Right ventricle myocardium (tissue), 1 donor: ENCODE results near the gene RGS8.

GRCh38 chr1:181104165-181104364 is 15.6 kb downstream of the IER5 start:
- PRO-cap, 2 experiments, result no peak in any of the 2 experiments

DNA sequence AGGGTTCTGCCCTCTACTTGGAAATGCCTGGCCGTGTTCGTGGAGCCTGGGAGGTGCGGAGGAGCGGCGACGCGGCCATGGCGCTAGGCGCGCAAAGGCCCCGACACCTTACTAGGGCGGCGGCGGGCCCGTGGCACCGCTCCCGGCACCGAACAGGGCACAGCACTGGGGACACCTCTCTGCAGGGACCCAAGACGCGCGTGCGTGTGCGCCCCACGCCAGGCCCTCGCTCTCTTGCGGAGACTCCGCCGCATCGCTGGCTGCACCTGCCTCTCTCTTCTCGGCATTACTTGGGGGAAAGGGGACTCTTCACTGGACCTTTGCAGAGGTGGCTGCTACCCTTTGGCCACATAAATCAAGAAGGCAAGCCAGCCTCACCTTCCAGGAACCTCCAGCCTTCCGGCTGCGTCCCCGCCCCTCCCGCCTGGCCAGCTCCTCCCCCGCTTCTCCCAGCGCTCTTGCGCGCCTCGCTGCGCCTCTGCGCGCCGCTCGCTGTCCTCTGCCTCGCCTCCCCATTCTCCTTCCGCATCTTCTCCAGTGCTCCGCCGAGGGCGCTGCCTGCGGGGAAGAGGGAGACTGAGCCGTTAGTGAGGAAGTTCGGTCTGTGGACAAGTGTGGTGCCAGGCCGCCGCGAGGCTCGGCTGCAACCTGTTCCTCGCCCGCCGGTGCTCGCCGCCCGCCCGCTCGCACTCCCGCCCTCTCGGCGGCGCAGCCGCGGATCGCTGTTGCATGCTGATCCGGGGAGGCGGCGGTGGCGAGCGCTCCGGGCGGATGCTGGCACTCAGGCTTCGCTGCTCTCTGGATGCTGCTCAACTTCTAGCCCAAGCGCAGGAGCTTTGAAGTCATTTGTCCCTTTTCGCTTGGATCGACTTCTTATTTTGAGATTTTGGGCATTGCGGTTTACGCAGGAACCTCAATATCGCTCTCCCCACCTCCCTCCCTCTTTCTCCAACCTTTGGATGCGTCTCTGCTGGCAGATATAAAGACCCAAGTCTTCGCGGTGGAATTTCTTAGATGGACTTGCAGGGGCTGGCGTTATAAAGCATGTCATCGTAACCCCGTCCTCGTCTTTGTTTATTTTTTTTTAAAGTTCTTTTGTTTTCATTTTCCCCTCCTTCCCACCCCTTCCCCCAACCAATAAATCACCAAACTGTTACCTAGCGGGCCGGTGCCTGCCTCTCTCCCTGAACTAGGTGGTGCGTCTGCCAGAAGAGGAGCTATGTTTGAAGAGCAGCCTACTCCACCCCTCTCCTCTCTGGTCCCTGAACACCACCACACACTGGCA is 731 bp upstream of the CACNA1E start:
- PRO-cap, 2 experiments, result no peak in any of the 2 experiments

DNA sequence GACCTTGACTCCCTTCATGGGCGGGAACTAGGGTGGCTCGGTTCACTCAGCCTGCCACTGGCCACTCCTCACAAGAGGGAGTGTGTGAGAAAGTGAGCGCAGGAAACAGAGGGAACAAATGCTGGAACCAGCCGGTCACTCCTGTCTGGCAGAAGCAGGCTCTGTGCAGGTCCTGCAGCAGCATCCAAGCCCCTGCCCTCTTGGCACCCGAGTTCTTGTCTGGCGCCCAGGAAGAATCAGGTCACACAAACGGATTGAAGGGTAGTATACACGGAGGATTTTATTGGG is 58.9 kb downstream of the ZNF648 start:
- PRO-cap, 2 experiments, result no peak in any of the 2 experiments

DNA sequence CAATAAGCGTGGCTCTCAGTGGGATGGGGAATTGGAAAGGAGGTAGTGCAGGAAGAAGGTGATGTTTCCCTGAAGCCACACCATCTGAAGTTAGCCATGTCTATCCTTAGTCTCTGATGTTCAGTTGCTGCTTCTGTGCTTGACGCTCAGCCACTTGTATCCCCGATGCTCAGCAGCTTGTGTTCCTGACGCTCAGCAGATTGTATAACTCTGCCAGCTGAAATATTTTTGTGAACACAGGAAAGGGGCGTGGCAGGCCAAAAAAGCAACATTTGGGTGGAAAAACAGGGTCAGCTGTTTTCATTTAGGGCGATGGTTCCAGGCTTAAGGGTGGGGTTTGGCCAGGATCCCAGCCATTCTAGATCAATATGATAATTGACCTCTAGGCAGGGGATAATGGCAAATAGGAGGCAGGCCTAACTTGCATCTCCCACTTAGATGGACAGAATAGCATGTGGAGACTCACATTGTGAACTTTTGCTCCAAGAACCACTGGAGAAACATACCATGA is 58.5 kb downstream of the ZNF648 start:
- PRO-cap, 2 experiments, result peak in 2 of 2 experiments; most common minus-strand start position 183 of the sequence (in 1)

DNA sequence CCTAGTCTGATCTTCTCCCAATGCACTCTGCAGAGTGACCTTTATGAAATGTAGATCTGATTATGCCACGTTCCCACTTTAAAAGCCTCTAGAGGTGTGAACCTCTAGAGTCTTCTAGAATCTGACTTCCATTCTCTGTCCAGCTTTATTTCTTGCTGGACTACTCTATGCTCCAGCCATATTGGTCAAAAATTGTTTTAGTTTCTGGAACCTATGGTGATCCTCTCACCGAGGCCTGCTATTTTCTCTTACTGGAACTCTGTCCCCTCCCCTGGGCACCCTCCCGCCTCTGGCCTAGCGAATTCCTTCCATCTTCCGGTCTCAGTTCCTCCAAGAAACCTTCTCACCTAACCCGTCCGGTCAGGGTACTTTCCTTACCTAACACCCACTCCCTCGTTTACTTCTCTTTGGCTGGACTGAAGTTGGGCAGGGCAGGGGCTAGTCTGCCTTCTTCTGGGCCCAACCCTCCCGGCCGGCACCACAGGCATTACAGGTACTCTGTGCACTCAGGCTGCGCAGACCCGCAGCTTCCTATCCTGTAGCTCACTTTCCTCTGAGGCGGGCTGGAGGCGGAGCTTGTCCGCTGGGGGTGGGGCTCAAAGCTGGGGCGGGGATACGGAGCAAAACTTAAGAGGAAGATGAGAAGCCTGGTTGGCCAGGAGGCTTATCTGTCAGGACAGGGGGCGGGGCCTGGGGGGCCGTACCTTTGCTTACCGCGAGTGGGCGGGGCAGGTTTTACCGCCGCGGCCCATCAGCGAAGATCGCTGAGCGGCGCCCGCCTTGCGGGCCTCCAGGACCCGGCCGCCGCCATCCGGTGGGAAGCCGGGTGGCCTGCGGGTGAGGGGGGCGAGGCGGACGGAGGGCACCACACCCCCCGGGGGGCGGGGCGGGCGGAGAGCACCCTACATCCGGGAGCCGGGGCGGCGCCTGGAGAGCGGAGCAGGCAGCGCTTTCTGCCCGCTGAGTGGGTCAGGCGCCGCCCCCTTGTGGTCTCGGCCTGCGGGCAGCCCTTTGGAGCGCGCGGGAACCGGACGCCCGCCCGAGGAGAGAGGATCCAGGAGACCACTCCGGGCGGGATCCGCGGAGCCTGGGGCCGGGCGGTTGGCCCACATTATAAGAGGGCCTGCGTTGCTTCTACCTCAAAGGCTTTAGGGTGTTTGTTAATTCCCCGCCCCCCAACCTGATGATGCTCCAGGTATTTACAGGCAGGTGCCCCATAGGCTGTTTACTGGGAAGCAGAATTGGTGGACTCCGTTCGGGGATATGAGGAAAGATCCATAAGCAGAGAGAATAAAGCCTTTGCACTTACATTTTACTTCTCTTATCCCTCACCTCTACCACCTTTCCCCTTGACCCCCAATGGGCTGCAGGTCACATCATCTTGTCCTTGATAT is 31.9 kb downstream of the ZNF648 start:
- PRO-cap, 2 experiments, result peak in 2 of 2 experiments; most common plus-strand start position 731 of the sequence (in 2); most common minus-strand start position 550 of the sequence (in 2)

- PRO-cap, 2 experiments, result no peak in any of the 2 experiments
Measured at GRCh38 chr1:182120769-182121321, 59.3 kb upstream of the ZNF648 start.

- PRO-cap, 2 experiments, result no peak in any of the 2 experiments
Measured at GRCh38 chr1:182181377-182181677, 119.8 kb upstream of the ZNF648 start.

DNA sequence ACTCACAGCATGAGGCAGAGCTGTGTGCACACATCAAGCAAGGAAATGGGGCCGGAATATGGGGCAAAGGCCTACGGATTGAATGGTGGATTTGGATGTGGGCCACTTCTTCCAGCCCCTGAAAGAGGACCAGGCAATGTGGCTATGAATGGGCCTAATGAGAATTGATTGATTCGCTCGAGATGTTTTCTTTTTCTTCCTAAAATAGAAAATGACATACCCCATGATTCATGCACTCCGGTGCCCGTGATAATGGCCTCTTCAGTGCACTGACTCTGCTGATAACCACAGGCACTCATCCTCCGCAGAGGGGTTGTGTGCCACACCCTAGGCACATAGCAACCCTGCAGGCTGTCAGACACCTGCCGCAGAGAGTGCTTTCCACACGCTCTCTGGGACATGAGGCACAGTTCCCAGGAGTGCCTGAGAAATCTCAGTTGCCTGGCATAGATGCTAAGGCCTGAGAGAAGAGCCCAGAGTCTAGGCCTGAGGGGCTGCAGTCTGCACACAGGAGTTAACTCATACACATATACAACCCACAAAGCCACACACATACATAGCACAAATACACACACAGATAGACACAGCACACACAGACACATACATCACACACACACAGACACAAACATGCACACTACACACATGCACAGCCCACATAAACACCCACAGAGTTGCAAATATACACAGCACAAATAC is 155.3 kb downstream of the GLUL start:
- PRO-cap, 2 experiments, result no peak in any of the 2 experiments

- PRO-cap, 2 experiments, result no peak in any of the 2 experiments
Measured at GRCh38 chr1:182617569-182618366, 13.6 kb upstream of the RGS16 start.

- PRO-cap, 2 experiments, result no peak in any of the 2 experiments
Measured at GRCh38 chr1:182674319-182675194, 9.8 kb downstream of the RGS8 start.

GRCh38 chr1:182684270-182684915 is at the start of gene RGS8:
Gene RGS8, minus strand, starts transcription at chr1:182684587.
- PRO-cap, 2 experiments, result no peak in any of the 2 experiments

GRCh38 chr1:182722214-182722500 is 37.8 kb upstream of the RGS8 start:
- PRO-cap, 2 experiments, result no peak in any of the 2 experiments

DNA sequence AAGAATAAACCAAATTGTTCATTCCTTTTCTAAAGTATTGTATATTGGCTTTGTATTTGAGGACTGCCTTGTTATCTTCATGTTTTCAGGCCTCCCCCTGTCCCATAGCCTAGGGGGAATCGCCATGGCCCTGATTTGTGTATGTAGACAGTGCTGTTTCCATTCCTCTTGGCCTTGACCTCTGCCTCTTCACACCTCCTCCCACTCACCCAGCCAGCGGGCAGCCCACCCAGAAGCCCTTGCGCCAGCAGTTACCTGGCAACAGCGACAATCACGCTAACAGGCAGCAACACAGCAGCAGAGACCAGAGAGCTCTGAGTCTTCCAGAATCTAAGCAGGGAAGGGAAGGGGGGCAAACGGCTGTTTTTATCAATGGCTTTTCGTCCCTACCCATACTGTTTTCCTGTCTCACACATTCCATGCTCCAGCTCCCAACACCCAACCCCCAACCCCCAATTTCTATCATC is 50.0 kb upstream of the NPL start:
- PRO-cap, 2 experiments, result no peak in any of the 2 experiments

DNA sequence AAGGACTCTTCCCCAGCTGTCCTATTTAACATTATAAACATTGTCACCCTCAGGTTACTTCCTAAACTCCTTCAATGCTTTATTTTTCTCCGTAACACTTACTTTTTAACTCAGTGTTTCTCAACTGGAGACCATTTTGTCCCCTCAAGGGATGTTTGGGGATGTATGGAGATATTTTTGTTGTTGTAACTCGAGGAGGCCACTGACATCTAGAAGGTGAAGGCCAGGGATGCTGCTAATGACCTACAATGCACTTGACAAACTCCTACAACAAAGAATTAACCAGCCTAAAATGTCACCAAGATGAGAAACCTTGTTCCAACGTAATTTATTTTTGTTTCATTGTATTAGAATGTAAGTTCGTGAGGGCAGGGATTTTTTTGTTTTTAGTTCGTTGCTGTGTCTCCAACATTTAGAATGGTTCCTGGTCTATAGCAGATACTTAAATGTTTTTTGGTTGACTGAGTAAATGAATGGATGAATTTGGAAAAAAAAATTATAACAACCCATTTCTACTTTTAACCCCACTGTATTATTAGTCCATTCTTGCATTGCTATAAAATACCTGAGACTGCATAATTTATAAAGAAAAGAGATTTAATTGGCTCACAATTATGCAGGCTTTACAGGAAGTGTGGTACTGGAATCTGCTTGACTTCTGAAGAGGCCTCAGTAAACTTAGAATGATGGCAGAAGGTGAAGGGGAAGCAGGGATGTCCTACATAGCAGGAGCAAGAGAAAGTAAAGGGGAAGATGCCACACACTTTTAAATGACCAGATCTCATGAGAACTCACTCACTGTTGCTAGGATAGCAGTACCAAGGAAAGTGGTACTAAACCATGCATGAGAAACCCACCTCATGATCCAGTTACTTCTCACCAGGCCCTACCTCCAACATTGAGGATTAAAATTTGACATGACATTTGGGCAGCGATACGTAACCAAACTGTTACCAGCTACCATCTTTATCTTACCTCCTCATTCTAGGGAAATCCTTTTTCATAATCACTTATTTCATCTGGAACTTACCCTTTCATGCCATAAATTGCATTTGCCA is 9.3 kb downstream of the DHX9 start:
- PRO-cap, 2 experiments, result no peak in any of the 2 experiments

DNA sequence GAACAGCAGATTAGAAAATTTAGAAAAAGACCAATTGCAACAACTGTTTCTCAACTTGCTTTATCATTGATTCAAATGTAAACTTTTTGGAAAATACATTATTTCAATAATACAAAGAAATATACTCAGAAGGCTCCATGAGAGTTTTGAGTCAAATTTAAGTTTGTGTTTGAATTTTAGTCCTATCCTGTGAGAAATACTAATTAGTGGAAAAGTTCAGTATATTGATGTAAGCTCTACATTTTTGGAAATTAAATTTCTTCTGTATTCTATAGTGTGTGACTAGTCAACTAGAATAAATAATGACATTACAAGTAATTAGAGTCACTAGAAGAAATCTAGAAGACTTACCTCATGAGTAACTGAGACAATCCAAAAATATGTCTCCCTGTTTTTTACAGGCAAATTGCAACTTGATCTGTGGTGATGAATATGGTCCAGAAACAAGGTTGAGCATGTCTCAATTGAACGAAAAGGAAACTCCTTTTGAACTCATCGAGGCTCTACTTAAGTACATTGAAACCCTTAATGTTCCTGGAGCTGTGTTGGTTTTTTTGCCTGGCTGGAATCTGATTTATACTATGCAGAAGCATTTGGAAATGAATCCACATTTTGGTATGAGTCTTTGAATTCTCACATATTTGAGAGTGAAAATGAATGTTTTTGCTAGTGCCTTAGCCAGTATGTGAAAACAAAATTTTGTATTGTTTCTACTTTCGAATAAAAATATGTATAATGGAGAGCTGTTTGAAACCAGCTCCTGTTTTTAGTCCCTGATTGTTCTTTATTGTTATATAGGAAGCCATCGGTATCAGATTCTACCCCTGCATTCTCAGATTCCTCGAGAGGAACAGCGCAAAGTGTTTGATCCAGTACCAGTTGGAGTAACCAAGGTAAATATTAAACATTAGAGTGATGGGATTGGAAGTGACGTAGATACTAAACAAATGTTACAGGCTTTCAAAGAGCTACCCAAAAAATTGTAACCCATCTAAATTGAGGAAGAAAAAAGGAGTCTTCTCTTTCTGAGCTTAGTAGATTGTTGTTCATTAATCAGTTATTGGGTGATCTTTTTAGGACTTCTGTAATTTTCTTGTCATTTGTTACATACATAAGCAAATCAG is 36.9 kb downstream of the DHX9 start:
- PRO-cap, 2 experiments, result no peak in any of the 2 experiments

DNA sequence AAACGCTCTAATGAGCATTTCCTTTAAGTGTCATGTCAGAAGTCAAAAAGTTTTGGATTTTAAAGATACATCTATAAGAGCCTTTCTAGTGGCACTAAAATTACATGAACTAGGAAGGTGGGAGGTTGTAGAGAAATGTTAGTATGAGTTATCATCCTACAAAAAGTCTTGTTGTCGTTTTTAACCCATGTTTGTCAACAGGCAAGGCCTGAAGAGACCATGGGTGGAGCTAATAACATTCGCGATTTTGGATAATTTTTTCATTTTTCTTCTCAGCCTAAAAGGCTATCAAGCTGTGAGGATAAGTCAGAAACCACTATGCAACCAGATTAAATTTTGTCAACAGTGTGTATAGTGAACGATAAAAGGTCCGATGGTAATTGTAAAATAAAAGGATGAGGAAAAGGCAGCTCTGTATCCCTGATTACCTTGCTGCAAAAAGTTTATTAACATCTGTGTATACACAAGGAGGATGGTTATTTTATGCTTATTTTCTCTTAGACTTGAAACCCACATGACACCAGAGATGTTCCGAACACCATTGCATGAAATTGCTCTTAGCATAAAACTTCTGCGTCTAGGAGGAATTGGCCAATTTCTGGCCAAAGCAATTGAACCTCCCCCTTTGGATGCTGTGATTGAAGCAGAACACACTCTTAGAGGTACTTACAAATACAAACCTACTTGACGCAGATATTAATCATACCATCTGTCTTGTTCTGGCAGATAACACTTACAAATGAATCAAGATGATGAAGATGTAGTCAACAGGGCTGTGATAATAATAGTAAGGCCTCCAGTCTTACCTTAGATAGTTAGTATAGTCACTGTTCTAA is 39.8 kb downstream of the DHX9 start:
- PRO-cap, 2 experiments, result no peak in any of the 2 experiments

GRCh38 chr1:182890677-182891455 is 51.7 kb downstream of the DHX9 start:
- PRO-cap, 2 experiments, result no peak in any of the 2 experiments

GRCh38 chr1:183044964-183045282 is 21.7 kb downstream of the LAMC1 start:
- PRO-cap, 2 experiments, result no peak in any of the 2 experiments

DNA sequence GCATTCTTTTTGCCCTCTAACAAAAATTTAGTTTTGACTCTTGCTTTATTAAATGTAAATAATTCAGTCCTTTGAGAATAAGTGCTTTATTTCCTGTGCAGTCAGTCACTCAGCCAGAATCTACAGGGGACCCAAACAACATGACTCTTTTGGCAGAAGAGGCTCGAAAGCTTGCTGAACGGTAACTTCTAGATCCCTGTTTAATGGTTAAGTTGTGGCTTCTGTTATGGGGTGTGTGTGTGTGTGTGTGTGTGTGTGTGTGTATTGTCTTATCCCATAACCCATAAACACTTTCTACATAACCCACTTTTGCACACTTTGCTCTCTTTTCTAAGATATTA is 54.9 kb upstream of the LAMC2 start:
- PRO-cap, 2 experiments, result no peak in any of the 2 experiments

DNA sequence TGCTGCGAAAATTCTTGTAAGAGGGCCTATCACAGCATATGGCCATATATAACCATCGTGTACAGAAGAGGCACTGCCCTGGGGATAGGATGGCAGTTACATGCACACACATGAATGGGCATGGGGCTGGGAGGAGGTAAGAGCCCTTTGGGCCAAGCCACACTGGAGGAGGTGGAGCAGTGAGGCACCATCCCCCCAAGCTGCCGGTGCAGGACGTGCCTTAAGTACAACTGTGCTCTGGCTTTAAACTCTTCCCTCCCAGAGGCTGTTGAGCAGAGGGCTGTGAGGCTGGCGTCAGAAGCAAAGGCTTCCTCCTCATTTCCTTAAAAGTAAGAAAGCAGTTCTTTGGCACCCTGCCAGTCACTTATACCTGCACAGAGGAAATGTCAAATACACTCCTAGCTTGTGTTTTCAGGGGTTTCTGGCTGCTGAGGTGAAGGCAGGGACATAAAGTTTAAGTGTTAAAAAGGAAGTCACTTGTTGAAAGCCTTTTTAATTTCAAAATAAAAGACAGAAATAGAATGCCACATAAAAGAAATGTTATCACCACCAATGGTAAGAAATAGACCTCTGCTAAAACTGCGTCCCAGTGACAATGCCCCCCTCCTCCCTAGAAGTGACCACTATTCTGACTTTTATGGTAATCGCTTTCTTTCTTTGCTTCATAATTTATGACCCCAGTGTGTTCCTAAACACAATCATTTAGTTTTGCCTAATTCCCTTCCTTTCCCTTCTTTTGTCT is 33.0 kb downstream of the LAMC2 start:
- PRO-cap, 2 experiments, result peak in 1 of 2 experiments; most common plus-strand start position 272 of the sequence (in 1); most common minus-strand start position 217 of the sequence (in 1)